ENCODE measurements around a stretch of chr6.

DNA sequence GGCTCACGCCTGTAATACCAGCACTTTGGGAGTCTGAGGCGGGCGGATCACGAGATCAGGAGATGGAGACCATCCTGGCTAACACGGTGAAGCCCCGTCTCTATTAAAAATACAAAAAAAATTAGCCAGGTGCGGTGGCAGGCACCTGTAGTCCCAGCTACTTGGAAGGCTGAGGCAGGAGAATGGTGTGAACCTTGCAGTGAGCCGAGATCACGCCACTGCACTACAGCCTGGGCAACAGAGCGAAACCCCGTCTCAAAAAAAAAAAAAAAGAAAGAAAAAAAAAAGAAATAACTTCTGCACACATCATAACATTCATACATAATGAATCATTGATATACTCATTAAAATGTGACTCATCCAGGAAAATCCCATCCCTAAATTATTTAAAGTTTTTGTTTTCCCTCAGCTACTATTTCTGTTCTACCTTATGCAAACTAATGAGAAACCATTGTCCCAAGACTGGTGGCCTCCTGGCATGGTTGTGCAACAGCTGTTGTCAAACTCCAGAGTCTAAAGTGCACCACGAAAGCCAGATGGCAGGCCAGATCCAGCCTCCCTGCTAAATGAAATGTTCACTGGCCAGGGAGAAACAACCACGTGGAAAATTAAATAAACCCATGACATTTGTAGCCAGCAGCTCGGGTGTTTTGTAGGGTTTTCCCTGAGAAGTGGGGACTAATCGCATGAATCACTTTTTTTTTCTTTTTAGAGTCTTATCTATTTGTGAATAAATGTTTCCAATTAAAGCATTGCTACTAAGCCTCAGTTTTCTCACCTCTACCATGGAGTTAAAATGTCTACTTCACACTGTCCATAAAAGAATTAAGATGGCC is 28.4 kb downstream of the GNL1 start:
- PRO-cap: no peak

DNA sequence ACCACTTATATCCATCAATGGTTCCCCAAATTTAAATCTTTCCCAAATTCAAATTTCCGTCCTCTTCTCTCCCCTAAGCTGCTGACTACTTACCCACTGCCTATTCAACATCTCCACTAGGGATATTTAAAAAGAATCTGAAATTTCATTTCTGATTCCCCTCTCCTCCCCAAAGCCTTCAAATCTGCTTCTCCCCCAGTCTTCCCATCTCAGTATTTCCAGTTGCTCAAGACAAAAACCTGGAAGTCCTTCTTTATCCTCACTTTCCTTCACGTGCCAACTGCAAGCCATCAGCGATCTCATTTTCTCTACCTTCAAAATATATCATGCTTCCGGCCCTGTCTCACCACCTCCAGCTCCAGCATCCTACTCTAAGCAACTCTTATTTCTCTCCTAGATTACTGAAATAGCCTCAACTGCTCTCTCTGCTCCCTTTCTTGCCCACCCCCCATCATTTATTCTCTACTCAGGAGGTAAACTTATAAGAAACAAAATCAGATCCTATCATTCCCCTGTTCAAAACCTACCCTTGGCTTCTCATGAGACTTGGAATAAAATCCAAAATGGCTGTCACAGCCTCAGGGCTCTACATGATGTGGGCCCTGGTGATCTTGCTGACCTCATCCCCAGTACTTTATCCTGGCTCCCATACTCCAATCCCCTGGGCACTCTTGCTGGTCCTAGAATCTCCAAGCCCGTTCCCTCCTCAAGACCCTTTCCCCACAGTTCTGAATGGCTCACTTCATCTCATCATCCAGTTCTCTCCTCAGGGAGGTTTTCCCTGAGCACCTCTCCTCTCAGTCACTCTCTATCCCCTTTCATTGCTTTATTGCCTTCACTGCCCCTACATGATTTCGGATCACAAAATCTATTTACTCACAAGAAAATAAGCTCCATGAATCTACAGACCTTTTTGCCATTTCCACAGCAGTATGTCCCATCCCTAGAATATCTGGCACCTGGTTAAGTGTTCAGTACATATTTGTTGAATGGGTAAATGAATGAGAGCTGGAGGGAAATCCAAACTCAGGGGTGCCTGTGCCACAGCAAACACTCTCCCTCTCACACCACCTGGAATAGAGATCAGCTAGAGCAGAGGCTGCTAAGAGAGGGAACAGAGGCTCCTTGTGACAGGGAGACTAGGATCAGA is 5.8 kb downstream of the GNL1 start:
- PRO-cap: no peak

- PRO-cap: no peak
Observed at GRCh38 chr6:30554849-30555363, 1.4 kb downstream of the GNL1 start.

- PRO-cap: bidirectional peak, plus-strand start at chr6:30616258, minus-strand start at chr6:30615989; bidirectional peak, plus-strand start at chr6:30616856, minus-strand start at chr6:30616531
Observed at GRCh38 chr6:30616188-30617079, 609 bp downstream of the PPP1R10 start.

- PRO-cap: bidirectional peak, plus-strand start at chr6:30647853, minus-strand start at chr6:30647727
Observed at GRCh38 chr6:30647645-30648027, 703 bp downstream of the C6orf136 start.

DNA sequence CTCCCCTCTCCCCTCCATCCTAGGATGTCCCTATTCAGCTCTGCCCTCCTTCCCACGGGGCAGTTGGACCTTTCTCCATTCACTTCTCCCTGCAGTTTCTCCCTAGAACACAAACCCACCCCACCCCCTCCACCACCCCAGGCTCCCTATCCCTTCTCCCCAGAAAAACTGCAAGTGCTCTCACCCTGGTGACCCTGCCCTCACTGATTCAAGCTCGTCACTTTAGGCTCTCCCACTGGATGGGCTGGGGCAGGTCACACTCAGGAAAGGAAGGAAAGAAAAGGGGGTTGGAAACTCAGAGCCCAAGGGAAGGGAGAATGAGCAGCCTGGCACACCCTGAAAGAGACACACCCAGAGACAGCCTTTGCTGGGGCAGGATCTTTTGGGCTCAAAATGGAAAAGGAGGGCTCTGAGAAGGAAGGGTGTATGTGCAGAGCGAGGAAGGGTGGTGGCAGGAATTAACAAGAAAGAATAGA is 2.6 kb downstream of the PPP1R18 start:
- PRO-cap: bidirectional peak, plus-strand start at position 298 of the sequence, minus-strand start at position 205 of the sequence

DNA sequence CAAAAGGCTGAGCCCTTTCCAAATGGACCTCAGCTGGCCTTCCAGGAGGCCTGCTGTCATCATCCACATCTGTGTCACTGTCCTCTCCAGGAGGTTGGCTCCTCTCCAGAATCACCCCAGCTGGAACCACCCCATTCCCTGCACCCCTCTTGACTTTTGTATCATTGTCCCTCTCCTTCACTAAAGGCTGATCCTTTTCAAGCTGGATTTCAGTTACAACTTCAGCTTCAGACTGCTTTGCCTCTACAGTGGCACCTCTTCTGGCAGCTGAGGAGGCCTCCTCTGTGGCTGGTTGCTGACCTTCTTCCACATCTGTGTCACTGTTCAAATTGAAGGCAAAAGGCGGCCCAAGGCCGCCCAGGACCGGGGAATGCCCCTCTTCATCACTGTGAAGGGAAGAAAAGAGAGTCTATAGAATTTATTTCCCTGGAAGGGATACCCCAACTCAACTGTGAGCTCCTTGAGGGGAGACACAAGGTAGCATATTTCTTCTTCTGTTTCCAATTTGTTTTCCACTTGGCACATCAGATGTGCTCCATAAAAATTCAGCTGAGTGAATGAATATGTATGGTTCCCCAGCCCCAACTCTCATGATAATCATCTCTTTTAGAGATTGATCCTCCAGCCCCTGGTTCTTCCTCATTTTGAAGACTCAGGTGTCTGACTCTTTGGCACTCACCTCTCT is 4.0 kb downstream of the MDC1 start:
- PRO-cap: no peak

GRCh38 chr6:30720696-30721908 is 950 bp downstream of the TUBB start:
- PRO-cap: bidirectional peak, plus-strand start at chr6:30720978, minus-strand start at chr6:30720870; bidirectional peak, plus-strand start at chr6:30721638, minus-strand start at chr6:30721386

- PRO-cap: no peak
Observed at GRCh38 chr6:30725723-30726327, 5.7 kb downstream of the TUBB start.

DNA sequence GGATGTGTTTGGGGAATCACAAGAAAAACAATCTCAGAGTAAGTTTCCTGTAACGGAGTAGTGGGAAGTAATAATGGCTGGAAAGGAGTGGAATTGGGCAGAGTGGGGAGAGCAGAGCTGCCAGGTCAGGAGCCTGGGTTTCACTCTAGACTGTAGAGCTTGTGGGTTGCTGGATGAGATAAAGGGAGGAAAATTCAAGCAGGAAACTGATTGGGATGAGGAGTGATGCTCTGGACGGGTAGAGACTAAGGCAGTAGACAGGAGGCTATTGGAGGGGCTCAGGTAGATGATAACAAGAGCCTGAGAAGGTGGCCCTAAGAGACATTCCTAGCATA is 3.1 kb upstream of the IER3 start:
- PRO-cap: no peak

- PRO-cap: no peak
Observed at GRCh38 chr6:30747944-30748806, 3.8 kb upstream of the IER3 start.

DNA sequence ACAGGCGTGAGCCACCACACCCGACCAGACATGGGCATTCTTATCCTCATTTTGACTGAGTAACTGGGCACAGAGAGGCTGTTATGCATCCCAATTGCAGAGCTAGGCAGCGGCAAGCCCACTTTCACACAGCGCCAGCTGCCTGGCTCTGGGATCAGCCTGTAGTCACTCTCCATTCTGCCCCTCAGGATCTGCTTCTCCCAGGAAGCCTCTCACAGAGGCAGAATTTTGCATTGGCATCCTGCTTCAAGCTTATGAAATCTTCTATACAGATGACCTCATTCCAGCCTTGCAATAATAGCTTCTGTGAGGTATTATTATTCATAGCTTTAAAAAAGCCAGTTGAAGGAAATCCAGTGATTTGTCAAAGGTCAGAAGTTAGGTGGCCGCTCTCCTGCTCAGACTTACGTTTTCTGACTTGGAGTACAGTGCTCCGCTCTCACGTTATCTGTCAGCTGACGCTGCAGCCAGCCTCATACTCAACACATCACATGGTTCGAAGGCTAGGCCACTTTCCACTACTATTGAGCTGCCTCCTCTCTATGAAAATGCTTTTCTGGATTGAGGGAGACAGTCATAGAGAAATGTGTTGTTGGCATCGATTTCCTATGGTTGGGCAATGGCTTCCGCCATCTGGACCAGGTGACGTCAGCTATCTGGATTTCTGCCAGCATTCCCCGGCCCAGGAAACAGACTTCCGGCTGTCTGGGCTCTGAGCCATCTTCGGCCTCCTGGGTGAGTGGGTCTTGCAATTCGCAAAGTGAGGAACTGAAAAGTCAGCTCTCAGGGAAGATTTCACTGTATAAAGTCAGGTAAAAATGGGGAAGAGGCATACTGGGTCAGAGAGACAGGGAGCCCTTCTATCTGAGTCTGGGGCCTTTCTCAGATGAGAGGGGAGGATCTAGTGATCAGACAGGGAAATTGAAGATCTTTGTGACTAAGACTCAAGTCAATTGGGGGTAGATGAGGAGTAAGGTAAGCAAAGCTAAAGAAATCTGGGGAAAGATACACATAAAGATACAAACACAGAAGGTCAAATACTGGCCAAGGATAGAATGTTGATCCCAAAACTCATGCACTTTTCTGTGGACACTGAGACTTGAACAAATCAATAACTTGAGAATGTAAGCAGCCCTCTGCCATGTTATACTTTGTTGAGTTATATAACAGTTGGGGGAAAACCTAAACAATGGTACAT is 37.4 kb upstream of the IER3 start:
- PRO-cap: no peak

DNA sequence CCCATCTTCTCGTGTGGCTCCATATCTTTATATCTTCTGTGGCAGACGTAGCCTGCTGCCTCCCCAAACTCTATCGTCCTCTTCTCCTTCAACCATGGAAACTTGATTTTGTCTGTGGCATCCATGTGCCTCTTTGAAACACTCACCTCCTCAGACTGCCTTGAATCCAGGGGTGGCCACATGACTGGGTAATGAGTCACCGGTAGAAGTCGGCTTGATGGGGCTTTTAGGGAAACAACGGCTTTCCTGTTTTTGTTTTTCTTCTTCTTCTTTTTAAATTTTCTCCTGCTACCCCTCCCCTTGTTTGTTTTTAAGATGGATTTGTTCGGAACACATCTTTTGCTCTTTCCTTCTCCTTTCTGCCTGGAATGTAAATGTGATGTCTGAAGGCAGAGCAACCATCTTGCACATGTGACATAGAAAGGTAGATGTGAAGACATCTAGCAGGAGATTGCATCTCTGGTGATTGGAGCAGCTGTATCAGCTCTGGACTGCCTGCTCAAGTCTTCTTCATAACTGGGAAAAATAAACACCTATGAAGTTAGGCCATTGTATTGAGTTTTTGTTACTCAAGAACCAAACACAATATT is 70.0 kb upstream of the DDR1 start:
- PRO-cap: no peak

DNA sequence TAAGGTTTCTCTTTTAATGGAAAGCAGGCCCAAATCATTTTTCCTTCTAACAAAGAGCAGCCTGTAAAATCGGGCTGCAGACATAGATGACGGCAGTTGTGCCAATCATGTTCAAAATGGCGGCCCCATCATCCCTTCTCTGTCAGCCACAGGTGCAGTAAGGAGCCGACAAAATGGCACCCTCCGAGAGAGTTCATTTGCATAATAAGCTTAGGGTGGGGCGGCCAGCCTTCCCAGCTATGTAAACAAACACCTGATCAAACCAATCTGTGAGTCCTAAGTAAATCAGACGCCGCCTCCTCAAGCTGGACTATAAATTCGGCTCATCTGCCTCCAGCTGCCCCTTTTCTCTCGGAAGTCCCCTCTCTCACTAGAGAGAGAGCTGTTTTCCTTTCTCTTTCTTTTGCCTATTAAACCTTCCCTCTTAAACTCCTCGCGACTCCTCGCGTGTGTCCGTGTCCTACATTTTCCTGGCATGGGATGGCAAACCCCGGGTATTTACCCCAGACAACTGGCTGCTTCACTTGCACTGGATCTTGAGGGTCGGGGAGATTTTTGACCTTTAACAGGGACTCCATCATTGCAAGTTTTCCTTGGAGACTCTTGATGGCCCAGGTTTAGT is 8.9 kb upstream of the DDR1 start:
- PRO-cap: no peak

DNA sequence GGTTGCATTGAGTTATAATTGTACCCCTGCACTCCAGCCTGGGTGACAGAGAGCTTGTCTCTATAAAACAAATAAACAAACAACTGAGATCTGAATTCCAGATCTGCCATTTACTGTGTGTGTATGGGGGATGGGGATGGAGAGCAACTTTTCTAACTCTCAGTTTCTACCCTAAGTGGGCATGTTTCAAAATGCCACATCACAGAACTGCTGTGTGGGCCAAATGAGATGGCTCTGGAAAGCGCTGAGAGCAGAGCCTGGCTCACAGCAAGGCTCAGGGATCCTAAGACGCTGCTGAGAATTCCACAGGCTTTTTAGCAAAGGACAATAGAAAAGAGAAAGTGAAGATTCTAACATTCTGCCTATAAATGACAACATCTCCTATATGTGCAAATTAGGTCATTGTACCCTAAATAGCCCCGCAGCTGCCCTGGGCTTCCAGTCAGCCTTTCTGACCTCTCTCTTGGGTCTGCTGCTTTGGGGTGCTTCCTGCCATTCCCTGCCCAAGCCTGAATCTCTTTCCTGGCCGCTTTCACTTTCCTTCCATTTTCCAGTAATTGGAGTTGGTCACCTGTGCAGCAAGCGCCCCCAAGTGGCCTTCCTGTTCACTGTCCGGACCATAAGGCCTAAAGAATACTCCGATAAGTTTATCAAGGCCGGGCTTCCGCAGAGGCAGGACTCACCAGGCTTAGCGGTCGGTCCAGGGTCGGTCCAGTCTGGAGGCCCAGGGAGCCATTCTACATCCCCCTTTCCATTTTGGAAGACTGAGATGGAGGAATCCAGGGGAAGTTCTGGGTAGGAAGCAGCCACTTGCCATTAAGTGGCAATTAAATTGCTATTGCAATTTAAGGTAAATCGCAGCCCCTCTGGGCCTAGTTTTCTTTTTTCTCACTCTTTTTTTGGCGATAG is 6.8 kb upstream of the DDR1 start:
- PRO-cap: no peak

DNA sequence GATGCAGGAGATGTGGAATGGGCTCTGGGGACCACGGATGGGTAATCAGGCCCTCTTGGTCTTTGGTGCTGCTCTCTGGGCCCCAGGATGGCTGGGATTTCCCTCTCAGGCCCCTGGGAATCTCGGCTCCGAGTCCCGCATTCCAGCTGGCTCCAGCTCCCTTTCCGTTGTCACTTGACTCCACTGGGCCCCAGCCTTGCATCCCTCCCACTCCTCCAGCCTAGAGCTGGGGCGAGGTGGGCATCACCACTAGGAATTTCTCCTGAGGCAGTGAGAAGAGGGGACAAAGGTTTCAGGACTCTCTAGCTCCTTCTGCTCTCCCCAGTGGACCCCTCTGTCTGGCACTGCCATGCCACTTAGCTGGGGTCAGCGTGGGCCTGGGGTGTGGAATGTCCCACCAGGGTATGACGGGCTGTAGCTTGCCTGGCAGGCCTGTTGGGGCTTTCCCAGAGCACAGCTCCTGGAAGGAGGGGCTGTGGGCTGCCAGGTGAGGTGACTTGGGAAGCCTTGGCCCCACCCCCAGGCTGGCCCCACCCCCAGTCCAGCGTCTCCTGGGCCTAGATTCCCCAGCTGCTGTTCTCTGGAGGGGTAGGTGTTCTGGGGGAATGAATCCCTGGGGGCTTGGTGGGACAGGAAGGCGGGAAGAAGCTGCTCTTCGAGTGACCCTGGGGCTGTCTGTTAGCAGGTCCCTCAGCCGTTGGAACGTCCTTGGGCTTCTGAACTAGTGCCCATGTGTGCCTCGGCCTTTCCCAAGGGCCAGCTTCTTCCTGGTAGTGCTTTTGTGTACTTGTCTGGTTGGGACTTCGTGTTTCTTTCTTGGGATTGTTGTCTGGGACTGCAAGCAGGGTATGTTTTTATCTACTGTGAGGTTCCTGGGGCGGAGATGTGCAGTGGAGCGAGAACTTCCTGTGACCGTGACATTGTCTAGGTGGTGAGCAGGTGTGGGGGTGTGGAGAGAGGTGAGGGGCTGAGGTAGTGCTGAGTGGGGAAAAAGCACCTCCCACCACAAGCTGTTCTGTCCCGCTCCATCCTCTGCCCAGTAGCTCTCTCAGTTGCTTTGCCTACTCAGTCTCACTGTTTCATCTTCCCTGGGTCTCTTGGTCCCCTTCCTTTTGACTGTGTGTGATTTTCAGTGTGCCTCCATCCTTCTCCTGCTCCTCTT is 1.5 kb upstream of the DDR1 start:
- PRO-cap: no peak

DNA sequence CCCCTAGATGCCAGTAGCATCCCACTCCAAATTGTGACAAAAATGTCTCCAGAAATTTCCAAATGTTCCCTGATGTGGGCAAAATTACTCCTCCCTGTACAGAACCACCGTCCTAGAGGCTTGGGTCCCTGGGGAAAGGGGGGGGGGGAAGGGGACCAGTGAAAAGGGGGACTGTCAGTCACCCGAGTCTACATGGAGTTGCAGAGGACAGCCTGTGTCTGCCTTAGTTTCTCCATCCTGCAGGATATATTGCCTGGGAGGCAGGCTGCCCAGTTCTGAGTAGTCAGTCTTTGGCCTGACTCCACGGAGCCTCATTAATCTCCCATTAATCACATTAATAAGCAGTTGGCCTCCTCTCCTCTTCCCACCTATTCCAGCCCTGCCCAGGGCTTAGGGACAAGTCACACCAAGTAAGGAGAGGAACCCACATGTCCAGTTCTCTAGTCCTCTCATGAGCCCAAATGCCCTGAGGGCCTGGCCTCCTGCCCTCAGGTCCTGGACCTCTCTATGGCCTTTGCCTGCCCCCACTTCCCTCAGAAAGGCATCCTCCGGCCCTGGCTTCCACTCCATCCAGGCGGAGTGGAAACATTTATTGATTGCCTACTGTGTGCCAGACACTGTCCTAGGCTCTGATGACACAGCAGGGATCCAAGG is 1.3 kb upstream of the MUCL3 start:
- PRO-cap: no peak

DNA sequence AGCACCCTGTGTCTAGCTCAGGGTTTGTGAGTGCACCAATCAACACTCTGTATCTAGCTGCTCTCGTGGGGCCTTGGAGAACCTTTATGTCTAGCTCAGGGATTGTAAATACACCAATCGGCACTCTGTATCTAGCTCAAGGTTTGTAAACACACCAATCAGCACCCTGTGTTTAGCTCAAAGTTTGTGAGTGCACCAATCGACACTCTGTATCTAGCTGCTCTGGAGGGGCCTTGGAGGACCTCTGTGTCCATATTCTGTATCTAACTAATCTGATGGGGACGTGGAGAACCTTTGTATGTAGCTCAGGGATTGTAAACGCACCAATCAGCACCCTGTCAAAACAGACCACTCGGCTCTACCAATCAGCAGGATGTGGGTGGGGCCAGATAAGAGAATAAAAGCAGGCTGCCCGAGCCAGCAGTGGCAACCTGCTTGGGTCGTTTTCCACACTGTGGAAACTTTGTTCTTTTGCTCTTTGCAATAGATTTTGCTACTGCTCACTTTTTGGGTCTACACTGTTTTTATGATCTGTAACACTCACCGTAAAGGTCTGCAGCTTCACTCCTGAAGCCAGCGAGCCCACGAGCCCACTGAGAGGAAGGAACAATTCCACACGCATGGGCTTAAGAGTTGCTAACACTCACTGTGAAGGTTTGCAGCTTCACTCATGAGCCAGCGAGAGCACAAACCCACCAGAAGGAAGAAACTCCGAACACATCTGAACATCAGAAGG is 11.3 kb downstream of the MUC22 start:
- PRO-cap: no peak

DNA sequence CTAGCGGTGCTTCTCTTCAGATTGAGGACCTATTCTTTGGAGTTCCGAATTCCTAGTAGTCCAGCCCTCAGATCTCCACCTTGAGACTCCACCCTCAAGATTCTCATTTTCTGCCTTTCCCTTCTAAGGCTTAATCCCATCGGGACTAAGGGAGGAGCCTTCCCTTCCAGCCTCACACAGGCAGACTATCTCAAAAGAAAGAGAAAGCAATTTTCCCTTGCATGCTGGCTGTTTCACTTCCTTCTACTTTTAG is 32.6 kb downstream of the MUC22 start:
- PRO-cap: no peak

DNA sequence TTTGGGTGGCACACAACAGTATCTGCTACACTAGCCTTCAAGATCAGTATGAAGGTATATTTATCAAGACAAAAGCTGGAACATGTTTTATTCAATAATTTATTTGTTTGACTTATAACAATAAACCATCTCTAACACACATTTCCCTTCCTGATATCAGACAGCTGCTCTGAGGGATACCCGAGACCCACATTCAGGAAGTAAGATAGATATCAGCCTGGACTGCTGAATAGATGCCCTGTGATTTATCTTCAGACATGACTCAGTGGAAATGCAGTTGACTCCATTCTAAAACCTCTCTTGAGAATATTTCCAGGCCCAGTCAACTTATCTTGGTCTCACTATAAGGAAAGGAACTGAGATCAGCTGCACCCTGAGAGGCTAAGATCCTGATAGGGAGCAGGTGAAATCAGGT is 25.7 kb downstream of the C6orf15 start:
- PRO-cap: no peak

Measured in endothelial cell (in vitro differentiated cells).